Esophagus muscularis mucosa (tissue), 4 donors: Measurements from ENCODE around the gene PAQR5.

DNA sequence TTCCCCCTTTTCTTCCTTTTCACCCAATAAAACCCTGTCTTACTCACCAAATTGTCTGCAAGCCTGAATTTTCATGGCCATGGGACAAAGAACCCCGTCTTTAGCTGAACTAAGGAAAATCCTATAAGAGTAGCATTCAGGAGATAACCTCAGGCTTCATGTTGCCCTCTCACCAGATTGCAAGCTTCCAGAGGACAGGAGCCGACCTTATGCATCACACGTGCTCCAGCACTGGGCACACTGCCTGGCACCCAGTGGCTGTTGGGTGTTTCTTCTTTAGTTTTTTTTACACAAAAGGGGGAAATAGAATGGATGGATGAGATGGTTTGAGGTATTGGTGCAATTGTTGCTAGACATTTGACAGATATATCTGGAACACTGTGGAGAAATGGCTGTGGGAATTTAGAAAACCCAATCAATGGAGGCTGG lies 49.7 kb upstream of the ITGA11 start:
- PRO-cap = no peak
- RAMPAGE, long total RNA, 4 experiments = no peak in any of the 4 experiments

GRCh38 chr15:68631492-68632232 lies 52.9 kb downstream of the CORO2B start:
- PRO-cap = no peak
- RAMPAGE, long total RNA, 4 experiments = no peak in any of the 4 experiments

DNA sequence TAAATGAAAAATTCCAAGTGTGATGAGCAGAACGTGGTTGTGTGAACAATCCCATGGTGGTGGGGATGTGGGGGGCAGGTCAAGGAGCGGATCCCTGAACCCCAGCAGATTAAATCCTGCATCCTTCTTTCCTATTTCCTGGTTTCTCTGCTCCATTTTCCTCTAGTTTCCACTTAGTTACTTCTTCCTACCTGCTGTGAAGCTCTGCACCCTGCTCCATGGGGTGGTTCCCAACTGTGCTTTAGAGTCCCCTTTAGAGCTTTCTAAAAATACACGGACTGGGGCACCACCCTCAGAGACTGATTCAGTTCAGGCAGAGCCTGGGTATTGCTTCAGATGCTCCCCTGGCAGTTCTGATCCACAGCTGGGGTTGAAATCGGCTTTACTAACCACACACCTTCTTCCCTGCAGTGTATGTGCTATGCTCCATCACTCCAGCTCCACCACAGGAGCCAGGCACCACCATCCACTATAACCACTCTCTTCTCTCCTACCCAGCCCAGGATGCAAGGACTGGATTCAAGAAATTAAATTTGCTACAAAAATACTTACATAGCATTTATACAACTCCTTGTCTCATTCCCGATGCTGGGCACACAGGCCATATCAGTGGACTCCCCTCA lies 12.6 kb downstream of the ANP32A start:
- PRO-cap = no peak
- RAMPAGE, long total RNA, 4 experiments = no peak in any of the 4 experiments

DNA sequence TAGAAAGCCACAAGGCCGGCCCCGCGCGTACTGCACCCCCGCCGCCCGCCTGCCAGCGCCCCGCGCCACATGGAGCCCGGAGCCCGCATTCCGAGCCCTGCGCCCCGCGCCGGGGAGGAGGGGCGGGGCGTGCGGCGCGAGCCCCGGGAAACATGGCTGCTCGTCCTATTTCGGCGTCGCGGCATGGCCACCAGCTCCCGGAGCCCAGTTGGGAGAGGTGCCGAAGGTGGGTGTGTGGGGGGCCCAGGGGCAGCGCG lies 2.7 kb downstream of the ANP32A start:
- PRO-cap = bidirectional peak, plus-strand start at position 128 of the sequence, minus-strand start at position 71 of the sequence
- RAMPAGE, long total RNA, 4 experiments = no peak in any of the 4 experiments

DNA sequence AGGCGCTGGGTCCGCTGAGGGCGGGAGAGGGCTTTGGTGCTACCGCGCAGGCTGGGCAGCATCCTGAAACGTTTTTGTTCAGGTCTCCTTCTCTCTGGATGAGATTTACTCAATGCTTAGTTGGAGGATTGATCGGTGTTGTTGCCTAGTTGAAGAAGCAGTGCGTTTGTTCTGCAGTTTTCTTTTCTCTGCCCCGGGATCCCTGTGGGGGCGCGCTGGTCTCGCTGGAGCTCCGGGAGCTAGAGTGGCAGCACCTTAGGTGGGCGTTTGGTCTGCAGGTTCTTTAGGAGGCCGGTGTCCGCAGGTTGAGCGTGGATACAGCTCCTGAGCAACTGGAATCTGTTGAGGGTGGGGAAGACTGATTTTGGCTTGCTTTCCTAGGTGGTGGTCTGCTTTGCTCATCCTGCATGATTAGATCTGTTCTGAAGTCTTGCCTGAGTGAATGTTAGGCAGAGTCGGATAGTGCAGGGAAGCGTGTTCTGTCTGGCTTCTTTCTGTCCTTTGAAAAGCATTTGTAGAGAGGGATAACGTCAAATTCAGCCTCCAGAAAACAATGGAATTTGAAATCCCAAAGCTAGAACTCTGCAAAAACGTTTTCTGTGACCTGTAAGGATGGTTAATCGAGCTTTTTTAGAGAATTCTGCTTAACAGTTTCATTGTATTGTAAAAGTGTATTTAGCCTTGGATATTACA lies 1.3 kb downstream of the GLCE start:
- PRO-cap = no peak
- RAMPAGE, long total RNA, 4 experiments = no peak in any of the 4 experiments

GRCh38 chr15:69298655-69299686 lies at the start of gene PAQR5:
TSS of gene PAQR5 (plus strand) at chr15:69298912.
- PRO-cap = no peak
- RAMPAGE, long total RNA, 4 experiments = start-site peak on the plus strand in 2 of 4 experiments, at chr15:69298909-69298946 at its widest, 11 to 13 reads per replicate

GRCh38 chr15:69304028-69304721 lies 5.5 kb downstream of the PAQR5 start:
- PRO-cap = no peak
- RAMPAGE, long total RNA, 4 experiments = no peak in any of the 4 experiments

- PRO-cap = unidirectional peak, minus-strand start at chr15:69415018
- RAMPAGE, long total RNA, 4 experiments = start-site peak on the minus strand in 1 of 4 experiments, at chr15:69415008-69415040 at its widest, 7 reads per replicate
Observed at GRCh38 chr15:69414512-69415271, 543 bp downstream of the KIF23 start.

DNA sequence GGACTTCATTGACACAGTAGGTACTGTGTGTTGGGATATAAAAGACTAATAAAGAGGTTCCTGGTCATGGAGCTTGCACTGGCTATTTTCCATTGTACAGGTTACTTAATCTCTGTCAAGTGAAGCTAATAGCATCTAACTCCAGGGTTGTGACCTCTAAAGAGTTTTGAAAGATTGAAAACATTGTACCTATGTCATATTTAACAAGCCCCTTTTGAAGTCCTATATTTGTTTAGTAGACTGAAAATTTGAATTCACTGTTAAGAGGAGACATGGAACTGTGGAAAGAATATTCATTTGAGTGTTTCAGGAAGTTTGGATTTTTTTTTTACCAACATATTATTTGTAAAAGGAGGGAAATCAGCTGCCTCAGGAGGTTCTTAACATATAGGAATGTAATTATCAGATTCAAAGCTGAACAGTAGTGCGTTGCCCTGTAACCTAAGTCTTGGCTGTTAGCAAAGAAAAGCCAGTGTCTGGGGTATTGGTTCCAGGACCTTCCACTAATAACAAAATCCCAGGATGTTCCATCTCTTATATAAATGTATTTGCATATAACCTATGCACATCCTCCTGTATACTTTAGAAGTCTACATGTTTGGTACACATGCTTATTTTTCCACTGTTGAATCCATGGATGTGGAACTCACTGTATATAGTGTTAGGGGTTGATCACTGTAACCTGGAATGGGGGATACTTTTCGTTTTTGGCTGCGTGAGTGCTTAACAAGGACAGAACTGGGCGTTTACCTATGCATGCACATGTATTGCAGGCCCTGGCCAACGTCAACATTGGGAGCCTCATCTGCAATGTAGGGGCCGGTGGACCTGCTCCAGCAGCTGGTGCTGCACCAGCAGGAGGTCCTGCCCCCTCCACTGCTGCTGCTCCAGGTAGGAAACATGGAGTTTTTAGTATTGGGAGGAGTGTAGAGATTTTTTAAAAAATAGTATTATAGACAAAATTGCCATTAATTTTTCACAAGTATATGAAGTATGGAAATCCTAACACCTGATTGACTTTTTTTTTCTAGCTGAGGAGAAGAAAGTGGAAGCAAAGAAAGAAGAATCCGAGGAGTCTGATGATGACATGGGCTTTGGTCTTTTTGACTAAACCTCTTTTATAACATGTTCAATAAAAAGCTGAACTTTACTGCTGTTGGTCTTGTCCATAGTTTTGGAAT lies 2.2 kb downstream of the RPLP1 start:
- PRO-cap = no peak
- RAMPAGE, long total RNA, 4 experiments = no peak in any of the 4 experiments

DNA sequence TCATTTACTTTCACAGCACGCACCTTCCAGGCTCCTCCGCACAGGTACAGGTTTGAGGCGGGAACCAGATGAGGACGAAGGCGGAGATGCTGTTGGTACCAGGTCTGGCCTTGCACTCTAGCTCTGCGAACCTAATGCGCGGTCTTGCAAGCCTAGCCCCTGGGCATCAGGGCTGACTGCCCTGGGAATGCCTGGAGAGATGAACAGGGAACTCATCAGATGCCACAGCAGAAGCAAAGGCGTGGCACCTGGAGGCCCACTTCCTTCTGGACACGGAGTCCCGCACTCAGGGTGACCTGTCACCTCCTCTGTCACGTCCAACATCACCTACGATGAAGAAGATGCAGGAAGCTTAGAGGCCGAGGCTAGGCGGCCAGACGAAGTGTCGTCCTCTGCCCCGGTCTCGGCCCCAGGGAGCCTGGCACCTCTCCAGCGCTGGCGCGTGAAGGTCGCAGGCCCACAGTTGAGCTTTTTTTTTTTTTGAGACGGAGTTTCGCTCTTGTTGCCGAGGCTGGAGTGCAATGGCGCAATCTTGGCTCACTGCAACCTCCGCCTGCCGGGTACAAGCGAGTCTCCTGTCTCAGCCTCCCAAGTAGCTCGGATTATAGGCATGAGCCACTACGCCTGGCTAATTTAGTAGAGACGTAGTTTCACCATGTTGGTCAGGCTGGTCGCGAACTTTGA lies 9.5 kb downstream of the RPLP1 start:
- PRO-cap = no peak
- RAMPAGE, long total RNA, 4 experiments = no peak in any of the 4 experiments

- PRO-cap = no peak
- RAMPAGE, long total RNA, 4 experiments = no peak in any of the 4 experiments
Observed at GRCh38 chr15:69714069-69714824, 261.6 kb downstream of the RPLP1 start.

- PRO-cap = no peak
- RAMPAGE, long total RNA, 4 experiments = no peak in any of the 4 experiments
Observed at GRCh38 chr15:69893747-69894275, 203.9 kb downstream of the TLE3 start.

- PRO-cap = no peak
- RAMPAGE, long total RNA, 4 experiments = no peak in any of the 4 experiments
Observed at GRCh38 chr15:70047373-70048462, 50.0 kb downstream of the TLE3 start.

- PRO-cap = no peak
- RAMPAGE, long total RNA, 4 experiments = no peak in any of the 4 experiments
Observed at GRCh38 chr15:70055005-70056174, 42.3 kb downstream of the TLE3 start.

DNA sequence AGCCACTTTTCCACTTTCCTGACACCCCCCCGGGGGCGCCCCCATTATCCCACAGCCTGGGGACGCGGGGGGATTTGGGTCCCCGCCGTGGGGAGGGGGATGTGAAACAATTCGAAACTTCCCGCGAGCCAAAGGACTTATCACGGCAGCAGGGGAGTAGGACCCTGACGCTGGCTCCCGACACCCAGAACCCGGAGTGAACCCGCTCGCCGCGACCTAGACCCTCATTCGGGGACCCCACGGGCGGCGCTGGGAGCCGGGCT lies 2.1 kb downstream of the TLE3 start:
- PRO-cap = no peak
- RAMPAGE, long total RNA, 4 experiments = no peak in any of the 4 experiments

GRCh38 chr15:70095982-70096118 lies 1.9 kb downstream of the TLE3 start:
- PRO-cap = no peak
- RAMPAGE, long total RNA, 4 experiments = no peak in any of the 4 experiments

DNA sequence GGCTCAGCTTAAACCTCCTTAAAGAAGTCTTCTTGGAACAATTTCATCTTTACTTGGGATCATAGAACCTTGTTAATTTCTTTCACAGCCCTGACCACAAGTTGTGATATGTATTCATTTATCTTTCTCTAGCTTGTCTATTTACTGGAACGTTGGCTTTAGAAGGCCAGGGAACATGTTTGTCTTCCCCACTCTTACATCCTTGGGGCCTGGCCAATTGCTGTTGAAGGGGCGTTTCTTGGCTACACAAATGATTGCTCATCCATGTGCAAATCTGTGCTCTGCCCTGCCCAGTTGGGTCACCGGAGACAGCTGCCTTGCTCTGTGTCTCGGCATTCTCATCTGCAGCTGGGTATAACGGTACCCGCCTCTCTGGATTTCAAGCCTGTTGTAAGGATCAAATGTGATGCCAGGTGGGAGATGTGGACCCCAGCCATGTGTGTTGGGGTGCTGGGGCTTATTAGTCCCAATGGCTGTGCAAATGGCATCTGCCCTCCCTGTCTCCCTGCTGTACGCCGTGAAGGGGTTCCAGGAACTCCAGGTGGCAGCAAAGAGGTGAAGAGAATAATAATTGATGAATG lies 24.0 kb upstream of the TLE3 start:
- PRO-cap = no peak
- RAMPAGE, long total RNA, 4 experiments = no peak in any of the 4 experiments

DNA sequence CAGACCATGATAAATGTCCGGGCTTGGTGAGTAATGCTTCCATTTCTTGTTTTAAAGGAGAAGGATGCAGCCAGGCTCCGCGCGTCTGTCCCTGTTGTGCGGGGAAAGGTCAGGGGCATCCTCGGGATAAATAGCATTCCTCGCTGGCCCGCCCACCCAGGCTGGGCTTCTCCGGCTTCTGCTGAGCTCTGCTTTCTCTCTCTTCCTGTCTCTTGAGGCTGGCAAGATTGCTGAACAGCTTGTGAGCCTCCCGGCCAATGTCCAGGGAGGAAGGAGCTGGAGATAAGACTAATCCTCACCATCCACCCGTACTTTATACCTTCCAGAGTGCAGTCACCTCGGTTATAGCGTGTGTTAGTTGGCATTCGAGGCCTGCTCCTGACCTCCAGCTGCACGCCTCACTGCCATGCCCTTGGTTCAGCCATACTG lies 56.6 kb upstream of the TLE3 start:
- PRO-cap = no peak
- RAMPAGE, long total RNA, 4 experiments = no peak in any of the 4 experiments

- PRO-cap = no peak
- RAMPAGE, long total RNA, 4 experiments = no peak in any of the 4 experiments
Observed at GRCh38 chr15:70248643-70249063, 150.9 kb upstream of the TLE3 start.

GRCh38 chr15:70271296-70271976 lies 173.7 kb upstream of the TLE3 start:
- PRO-cap = no peak
- RAMPAGE, long total RNA, 4 experiments = no peak in any of the 4 experiments